ENCODE measurements around a stretch of chr4.

GRCh38 chr4:47548318-47548608, 63.2 kb downstream of the ATP10D start:
- PRO-cap = no peak

DNA sequence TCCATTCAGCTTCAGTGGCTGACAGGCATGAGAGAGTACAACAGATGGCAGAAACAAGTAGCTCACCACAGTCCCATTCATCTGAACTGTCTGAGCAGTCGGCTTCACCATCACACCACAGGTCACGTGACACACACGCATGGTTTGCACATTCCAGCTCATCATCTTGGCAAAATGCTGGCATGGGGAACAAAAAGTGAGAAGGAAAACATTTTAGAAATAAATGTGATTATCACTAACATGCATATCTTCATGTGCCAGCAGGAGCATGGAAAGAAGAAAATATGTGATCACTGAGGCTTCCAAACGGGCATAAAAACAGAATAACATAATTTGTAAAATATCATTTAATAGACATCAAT, 158.0 kb downstream of the ATP10D start:
- PRO-cap = no peak

GRCh38 chr4:48804931-48805276, 24.8 kb upstream of the FRYL start:
- PRO-cap = no peak

GRCh38 chr4:48835605-48836242, 4.8 kb downstream of the OCIAD1 start:
- PRO-cap = no peak

GRCh38 chr4:48902313-48902886, 4.2 kb downstream of the OCIAD2 start:
- PRO-cap = no peak

- PRO-cap = no peak
Observed at GRCh38 chr4:52656260-52656778, 2.8 kb downstream of the USP46 start.

DNA sequence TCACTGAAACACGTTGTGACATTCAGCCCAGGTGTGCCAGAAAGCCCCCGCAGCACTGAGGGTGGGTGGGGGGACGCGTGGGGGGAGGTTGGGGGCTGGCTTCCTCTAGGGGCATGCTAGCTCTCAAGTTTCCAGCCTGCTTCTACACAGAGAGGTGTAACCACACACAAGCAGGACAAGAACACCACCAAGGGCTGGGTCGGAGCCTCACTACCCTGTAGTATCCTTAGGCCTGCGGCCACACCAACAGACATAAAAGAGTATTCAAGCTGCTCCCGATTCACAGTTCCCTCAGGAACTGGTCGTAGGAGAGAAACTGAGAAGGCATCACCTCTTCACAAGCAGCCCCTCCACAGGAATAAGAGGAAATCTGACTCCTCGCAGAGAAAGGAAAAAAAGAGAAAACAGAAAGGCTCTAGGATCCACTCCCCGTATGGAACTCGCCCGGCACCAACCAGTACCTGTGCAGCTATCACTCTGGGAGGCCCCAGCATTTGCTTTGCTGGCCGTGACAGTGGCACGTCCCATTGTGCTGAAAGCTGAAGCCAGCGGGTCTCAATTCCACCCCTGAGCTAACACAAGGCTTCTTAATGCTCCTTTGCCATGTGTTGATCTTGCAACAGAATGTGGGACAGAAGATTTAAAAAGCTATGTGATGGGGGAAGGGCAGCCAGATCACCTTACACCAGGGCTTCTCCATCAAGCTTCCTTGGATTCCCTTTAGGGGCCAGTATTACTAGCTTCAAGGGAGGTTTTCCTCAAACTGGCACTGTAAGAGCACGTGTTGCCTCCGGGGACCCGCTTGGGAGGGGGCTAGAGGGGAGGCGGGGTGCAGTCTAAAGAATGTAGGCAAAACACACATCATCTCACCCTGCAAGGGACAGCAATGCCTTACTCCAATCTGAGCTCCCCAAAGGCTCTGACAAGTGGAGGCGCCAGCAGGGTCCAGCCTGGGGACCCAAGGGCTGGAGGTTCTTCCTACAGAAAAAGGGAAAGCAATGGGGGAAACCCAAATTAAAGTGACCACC, 1.5 kb downstream of the USP46 start:
- PRO-cap = no peak

DNA sequence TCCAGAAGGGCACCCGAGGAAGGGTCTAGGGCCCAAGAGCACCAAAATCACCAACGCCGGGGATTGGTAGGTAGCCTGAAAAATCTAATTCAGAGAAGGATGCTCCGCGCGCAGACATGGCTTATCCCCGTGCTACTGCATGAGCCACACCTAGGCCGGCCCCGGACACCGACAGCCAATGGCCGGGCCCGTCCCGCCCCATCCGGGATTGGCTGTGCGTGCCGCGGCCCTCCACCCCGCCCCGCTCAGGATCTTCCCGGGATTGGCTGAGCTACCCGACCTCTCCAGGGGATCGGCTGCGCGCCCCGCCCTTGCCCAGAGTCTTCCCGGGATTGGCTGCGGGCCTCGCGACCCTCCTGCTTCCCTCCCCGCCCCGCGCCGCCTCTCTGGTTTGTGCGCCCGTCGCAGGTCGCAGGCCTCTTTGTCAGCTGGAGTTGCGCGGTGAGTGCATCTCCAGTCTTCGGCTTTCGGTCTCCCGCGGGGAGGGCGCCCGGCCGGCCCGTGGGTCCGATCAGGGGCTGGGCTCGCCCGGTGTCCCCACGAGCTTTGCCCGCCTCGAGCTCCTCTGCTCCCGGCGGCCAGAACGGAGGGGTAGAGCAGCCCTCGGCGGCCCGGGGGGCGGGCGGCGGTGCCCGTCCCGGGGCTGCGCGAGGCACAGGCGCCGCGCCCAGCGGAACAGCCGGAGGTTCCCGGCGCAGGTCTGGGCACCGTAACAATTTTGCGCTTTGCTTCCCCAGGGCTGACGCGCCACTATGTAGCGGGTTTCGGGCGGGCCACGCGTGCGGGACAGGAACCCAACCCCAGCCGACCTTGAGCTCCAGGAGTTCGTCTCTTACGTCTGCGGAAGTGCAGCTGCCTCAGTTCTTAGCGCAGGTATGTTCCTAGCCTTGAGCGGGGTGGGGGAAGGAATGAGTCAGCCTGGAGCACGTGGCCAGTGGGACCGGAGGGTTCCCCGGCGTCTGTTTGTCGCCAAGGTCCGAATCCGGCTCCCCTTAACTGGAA, 38.8 kb downstream of the ERVMER34-1 start:
- PRO-cap = bidirectional peak, plus-strand start at position 418 of the sequence, minus-strand start at position 126 of the sequence; bidirectional peak, plus-strand start at position 911 of the sequence, minus-strand start at position 836 of the sequence

GRCh38 chr4:52837687-52838226, 24.4 kb upstream of the RASL11B start:
- PRO-cap = no peak

DNA sequence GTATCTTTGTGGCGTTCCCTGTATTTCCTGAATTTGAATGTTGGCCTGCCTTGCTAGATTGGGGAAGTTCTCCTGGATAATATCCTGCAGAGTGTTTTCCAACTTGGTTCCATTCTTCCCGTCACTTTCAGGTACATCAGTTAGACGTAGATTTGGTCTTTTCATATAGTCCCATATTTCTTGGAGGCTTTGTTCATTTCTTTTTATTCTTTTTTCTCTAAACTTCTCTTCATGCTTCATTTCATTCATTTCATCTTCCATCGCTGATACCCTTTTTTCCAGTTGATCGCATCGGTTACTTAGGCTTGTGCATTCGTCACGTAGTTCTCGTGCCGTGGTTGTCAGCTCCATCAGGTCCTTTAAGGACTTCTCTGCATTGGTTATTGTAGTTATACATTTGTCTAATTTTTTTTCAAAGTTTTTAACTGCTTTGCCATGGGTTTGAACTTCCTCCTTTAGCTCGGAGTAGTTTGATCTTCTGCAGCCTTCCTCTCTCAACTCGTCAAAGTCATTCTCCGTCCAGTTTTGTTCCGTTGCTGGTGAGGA, 37.6 kb downstream of the RASL11B start:
- PRO-cap = no peak

- PRO-cap = no peak
Observed at GRCh38 chr4:52954440-52955357, 92.6 kb downstream of the RASL11B start.

GRCh38 chr4:52957121-52957814, 95.2 kb downstream of the RASL11B start:
- PRO-cap = no peak

- PRO-cap = no peak
Observed at GRCh38 chr4:53590952-53591270, 375 bp downstream of the LNX1 start.

GRCh38 chr4:53653332-53654211, 62.3 kb upstream of the LNX1 start:
- PRO-cap = no peak

DNA sequence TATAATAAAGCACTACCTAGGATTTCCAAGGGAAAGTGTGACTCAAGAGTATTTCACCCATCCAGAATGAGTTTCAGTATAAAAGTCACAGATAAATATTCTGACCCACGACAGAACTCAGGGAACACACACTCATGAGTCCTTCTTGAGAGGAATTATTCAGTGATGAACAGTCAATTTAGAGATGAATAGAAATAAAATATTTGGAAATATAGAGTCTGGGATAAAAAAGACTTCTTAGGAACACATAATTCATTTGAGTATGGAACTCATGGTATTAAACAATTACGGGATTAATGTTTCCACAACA, 143.4 kb upstream of the LNX1 start:
- PRO-cap = no peak

DNA sequence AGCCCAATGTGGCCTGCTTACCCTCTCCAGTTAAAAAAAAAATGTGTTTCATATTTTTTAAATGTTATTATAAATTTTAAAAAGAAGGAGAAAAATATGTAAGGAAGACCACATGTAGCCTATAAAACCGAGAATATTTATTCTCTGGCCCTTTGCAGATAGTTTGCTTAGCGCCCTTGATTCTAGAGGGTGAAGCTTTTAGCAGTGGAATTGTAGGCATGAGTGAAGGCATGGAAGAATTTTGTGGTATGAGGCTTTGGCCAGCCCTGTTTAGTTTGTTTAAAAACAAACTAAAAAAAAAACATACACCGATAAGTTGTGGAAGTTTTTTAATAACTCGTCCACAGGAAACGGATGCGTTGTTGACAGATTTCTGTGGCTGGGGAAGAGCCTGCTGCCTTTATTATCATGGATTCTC, 194.6 kb upstream of the LNX1 start:
- PRO-cap = no peak

DNA sequence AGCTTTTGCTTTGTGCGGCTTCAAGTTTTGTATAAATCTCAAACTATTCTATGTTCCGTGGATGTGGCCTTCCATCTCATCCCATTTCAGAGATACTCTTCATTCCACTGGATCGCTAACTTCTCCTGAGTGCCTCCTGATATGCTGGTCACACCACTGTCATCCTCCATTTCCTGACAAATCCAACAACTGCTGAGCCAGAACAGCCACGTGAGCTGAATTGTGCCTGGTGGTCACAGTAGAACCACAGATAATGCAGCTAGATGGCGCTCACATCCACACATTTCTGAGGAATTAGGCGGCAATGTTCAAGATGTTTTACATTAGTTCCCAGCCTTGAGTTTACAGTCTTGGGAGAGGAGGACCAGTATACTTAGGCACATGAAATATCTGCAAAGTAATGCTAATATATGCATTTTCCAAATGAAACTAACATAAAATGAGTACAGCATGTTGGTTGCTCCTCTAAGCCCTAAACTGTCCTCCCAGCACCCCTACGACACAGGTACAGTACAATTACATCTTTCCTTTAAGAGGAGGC, 134.4 kb downstream of the CHIC2 start:
- PRO-cap = no peak

DNA sequence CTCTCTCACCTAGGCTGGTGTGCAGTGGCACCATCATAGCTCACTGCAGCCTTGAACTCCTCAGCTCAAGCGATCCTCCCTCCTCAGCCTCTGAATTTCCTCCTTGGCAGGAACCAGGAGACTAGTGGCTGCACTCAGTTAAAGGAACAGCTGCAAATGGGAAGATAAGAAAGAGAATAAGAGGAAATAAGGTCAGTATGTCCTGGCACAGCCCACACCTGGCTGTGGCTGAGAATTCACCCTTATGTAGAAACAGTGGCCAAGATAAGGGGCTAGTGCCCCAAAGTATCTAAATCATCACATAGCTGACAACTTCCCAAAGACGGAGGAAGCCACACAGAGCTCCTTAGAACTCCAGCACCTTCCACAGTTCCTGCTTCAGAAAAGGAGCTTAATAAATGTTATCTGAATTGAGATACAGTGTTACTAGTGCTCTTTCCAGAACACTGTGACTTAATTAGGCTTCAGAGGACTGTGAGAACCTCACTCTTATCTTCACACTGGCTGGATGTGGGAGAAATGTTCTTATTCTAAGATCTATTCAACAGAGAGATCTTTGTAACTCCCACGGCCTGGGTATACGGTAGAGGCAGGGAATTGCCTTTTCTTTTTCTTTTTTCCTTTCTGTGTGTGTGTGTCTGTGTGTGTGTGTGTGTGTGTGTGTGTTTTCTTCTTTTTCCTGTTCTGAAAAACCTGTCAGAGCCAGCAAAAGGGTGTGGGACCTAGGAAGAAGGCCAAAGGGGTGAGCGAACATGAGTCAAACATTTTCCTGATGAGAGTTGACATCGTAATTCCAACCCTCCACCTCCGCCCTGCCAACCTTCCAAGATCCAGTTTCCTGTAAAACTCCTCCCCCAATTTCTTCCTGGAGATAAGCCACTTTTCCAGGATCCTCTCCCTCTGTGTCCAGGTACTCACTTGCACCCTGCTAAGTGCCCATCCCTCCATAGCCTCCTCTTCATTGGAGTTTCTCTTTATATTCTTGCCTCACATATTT, 2.6 kb upstream of the CHIC2 start:
- PRO-cap = no peak

DNA sequence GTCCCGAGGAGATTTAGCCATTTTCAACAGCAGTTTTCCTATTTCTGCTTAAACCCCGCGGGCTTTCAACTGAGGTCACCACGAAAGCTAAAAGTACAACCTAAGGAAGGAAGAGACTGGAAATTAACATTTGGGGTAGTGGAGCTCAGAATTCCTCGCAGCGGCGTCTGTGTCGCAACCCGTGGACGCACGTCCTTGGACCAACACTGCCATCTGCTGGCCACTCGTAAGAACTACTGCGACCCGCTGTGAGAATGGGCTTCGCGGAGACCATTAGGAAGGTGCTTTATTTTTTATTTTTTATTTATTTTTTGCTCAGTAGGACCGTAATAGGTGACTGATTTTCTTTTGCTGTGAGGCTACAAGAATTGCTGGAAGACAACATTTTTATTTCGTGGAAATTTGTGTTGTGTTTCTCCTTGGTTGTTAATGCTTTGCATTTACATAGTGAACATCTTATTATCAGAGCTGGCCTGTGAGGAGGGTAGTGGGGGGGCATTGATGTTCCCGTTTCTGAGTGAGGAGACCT, 5.2 kb downstream of the PDGFRA start:
- PRO-cap = no peak

GRCh38 chr4:54539410-54540064, 118.2 kb upstream of the KIT start:
- PRO-cap = no peak

Data from SUDHL5 (cell line).